HTR-8/SVneo (cell line): ENCODE results near the genes PGA4 and VWCE.

- RRBS, result no CpG with 5 or more reads among the region's 14 CpGs
These were observed 18.6 kb downstream of the CD5 start for GRCh38 chr11:61120431-61121663.

DNA sequence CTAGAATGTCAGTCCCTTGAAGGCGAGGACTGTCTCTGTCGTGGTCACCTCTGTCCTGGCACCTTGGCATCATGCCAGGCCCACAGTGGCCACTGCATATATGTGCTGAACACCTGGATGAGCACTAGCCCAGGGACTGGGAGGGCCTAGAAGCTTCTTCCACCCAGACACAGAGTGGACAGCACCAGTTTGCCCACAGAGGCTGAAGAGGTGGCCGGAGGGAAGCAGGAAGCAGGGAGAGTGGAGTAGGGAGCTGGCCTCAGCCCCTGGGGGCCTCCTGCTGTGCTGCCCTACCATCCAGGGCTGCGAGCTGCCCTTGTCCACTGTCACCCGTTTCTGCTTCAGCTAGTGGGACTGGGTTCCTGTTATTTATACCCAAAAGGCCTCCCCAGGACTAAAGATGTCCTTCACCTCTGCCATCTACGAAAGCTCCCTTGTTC lies 28.5 kb downstream of the VPS37C start:
- RRBS, result no CpG with 5 or more reads among the region's 6 CpGs

DNA sequence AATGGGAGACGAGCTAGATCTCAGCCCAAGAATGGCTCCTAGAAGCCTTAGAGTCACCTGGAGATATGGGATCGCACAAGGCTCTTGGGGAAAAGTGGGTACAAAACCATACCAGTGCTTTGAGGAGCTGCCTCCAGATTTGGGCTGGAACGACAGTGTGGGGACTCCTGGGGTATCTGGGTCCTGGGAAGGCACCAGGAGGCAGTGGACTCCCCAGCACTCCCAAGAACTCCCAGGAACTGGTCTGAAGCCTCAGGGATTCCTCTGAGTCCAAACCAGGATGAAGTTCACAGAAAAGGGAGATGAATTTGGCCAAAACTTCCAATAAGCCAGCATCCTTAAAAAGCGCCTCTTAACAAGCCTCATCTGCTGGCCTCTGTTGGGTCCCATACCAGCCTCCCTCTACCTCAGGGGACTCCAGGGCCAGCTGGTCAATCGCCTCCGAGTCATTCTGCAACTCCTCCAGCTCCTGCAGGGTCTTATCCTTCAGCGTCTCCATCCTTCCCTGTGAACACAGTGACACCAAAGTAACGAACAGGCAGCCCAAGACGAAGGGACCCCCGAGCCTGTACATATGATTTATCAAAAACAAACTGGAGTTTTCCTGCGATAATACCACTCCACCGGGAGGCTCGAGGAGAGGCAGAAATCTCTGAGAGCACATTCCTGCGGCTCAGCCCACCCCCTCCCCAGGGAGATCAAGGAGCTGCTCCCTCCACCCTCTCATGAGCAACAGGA lies 22.7 kb downstream of the VPS37C start:
- RRBS, result no CpG with 5 or more reads among the region's 14 CpGs

DNA sequence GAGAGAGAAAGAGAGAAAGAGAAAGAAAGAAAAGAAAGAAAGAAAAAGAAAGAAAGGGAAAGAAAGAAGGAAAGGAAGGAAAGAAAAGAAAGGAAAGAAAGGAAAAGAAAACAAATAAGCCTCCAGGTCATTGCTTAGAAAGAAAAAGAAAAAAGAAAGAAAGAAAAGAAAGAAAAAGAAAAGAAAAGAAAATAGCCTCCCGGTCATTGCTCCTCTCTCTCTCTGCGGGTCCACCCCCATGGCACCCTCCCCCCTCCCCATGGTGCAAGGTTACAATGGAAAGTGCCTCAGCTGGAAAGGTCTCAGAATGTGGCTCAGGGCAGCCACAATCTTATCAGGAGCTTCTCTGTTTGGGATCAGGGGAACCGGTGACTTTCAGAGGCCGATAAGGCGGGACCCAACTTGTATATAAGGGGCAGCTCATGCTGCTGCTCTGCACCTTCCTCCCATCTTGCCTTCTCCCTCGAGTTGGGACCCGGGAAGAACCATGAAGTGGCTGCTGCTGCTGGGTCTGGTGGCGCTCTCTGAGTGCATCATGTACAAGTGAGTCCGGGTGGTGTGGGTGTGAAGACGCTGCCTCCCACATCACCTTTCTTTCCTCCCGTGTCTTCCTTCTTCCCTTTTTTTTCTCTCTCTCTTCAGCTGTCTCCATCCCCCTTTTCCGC lies at the start of gene PGA4:
TSS of gene PGA4 (plus strand) at position 434 of the 665 bp plus-strand sequence.
- RRBS, result no CpG with 5 or more reads among the region's 12 CpGs

GRCh38 chr11:61294729-61295843 lies at the start of gene VWCE:
VWCE (minus strand) TSS chr11:61295316.
- RRBS, result 57% methylated on average over 34 of the region's 106 CpGs

- RRBS, result no CpG with 5 or more reads among the region's 3 CpGs
These were observed 11.8 kb upstream of the VWCE start for GRCh38 chr11:61306896-61307371.

GRCh38 chr11:61338935-61339476 lies 6.0 kb downstream of the TKFC start:
- RRBS, result 90% methylated on average over 22 of the region's 26 CpGs

- RRBS, result no CpG with 5 or more reads among the region's 9 CpGs
These were observed 11.0 kb downstream of the TKFC start for GRCh38 chr11:61344142-61344347.

DNA sequence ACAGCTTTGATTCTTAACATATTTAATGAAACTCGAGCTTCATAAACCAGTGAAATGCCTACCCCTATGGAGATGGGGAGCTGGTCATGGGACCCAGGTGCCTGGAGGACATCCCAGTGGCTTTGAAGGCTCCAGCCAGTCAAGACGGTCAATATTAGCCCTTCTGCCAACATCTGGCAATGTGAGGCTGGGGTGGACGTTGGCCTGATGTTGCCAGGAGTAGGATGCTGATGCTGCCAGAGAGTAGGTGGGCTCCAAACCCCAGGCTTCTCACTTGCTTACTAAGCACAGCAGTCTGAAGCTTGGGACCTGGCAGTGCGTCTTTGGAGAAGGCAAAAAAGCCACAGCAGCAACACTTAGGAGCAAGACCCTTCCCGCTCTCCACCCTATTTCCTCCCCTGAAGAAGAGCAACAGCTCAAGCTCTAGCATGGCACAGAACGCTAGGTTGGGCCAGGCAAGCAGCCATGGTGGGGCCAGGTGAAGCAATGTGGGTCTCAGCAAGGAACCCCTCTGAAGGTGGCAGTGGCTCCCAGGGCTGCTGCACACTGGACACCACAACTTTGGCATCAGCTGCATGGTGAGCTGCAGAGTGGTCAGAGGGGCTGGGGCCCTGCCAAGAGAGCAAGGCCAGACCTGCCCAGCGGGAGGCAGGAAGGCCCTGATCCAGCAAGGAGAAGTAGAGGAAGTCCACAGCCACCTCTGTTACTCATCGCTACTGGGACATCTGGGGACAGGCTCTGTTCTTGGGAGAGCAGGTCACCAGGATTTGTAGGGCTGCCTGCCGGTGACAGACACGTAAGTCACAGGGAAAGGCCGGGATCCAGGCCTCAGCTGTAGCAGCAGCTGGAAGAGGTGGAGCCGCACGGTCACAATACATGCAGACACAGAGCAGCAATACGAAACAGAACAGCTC lies 12.6 kb downstream of the CYB561A3 start:
- RRBS, result no CpG with 5 or more reads among the region's 14 CpGs

GRCh38 chr11:61353700-61354120 lies 8.0 kb downstream of the CYB561A3 start:
- RRBS, result no CpG with 5 or more reads among the region's 9 CpGs

DNA sequence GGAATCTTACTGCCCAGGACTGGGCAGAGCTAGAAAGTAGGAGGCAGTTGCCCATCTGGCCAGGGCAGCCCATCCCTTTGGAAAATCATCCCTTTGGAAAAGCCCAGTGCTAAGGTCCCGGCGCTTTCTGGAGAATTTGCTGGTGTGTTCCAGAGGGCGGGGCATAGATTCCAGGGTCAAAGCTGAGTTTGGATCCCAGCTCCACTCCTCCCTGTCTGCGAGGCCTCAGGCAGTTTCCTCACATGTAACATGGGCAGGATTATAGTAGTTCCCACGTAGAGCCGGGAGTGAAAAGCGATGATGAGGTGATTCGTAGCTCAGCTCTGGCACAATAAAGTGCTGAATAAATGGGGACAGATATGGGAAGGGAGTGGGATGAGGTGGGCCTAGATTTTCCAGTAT lies 3.8 kb upstream of the PPP1R32 start:
- RRBS, result 100% methylated on average over 1 of the region's 8 CpGs

GRCh38 chr11:61489931-61490788 lies 9.2 kb downstream of the PPP1R32 start:
- RRBS, result no CpG with 5 or more reads among the region's 10 CpGs

GRCh38 chr11:61529336-61530306 lies 21.1 kb downstream of the LRRC10B start:
- RRBS, result no CpG with 5 or more reads among the region's 29 CpGs

DNA sequence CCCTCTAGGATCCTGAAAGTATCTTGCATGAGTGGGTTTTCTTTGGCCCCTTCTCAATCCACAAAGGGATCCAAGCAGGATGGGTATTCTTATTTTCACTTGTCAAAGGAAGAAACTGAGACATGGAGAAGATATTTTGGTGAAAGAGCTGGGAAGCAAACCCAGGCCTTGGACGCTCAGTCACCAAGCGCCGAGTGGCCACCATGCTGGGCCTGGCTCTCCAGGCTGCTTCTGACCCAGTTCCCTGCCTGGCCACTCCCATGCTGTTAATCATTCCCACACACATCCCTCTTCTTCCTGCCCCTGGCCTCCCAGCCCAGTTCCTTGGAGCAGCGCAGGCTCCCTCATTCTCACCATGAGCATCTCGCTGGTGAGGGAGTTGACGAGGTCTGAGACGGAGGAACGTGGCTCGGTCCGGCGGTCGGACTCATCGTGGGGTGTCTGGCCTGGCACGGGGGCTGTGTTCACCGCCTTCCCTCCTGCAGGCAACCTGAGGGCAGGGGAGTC lies 24.1 kb downstream of the LRRC10B start:
- RRBS, result no CpG with 5 or more reads among the region's 15 CpGs

GRCh38 chr11:61607927-61608747 lies 27.3 kb upstream of the SYT7 start:
- RRBS, result no CpG with 5 or more reads among the region's 14 CpGs

DNA sequence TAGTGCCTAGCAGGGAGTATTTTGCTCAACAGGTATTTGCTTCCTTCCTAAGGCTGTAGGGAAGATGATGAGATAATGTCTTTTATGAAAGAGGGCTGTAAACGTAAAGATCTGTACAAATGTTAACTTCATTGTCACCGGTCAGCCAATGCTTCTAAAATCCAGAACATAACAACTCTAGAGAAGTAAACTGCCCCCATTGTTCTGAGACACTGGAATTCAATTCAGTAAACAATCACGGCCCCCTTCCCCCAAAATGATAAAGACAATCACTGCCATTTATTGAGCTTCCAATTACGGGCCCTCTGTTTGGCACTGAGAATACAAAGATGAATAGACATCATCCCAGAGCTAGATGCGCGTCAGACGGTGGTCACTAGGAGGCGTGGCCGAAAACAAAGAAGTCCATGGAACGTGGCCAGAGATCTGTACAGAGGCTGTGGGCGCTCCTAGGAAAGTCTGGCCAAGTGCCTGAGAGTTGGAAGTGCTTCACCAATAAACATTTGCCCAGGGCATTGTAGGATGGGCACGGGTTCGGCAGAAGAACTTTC lies 593 bp downstream of the TMEM258 start:
- RRBS, result no CpG with 5 or more reads among the region's 13 CpGs

GRCh38 chr11:61793206-61793984 lies 684 bp downstream of the FEN1 start:
- RRBS, result no CpG with 5 or more reads among the region's 21 CpGs

- RRBS, result 98% methylated on average over 2 of the region's 28 CpGs
These were observed 3.2 kb downstream of the FEN1 start for GRCh38 chr11:61795621-61796634.

- RRBS, result no CpG with 5 or more reads among the region's 3 CpGs
These were observed 4.0 kb downstream of the FEN1 start for GRCh38 chr11:61796635-61797219.

GRCh38 chr11:61814683-61815748 lies 1.8 kb downstream of the FADS1 start:
- RRBS, result under 1% methylated on average over 14 of the region's 70 CpGs